Subcutaneous adipose tissue (tissue), 3 donors: ENCODE results near the gene TTLL7.

GRCh38 chr1:75789631-75790668, 3.9 kb downstream of the RABGGTB start:
- PRO-cap, result no peak
- RAMPAGE, long total RNA, 3 experiments, result no peak in any of the 3 experiments

GRCh38 chr1:75928842-75929114, 3.4 kb downstream of the ASB17 start:
- PRO-cap, result no peak
- RAMPAGE, long total RNA, 3 experiments, result no peak in any of the 3 experiments

GRCh38 chr1:76285705-76286167, 211.2 kb downstream of the ST6GALNAC3 start:
- PRO-cap, result no peak
- RAMPAGE, long total RNA, 3 experiments, result no peak in any of the 3 experiments

DNA sequence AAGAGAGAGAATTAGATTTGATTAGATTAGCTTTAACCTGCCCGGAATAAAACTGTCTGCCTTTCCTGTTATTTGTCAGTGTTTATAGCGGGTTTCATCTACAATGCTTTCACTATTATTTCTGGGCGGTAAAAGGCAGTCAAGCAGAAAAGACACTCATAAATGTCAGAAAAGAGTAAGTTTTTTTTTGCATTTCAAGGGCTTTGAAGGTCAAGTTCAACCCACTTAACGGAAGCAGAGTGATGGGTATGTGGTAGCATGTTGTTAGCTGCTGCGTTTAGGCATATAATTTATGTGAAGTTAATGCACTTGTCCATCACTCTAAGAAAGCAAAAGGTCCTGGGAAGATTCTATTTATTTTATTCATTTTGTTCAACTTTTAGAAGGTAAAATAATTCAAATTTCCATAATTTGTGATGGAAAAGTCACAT, 220.0 kb downstream of the ST6GALNAC3 start:
- PRO-cap, result no peak
- RAMPAGE, long total RNA, 3 experiments, result no peak in any of the 3 experiments

GRCh38 chr1:76474017-76474527, 393.2 kb upstream of the ST6GALNAC5 start:
- PRO-cap, result no peak
- RAMPAGE, long total RNA, 3 experiments, result no peak in any of the 3 experiments

GRCh38 chr1:77682840-77683017, 271 bp upstream of the ZZZ3 start:
- PRO-cap, result bidirectional peak, plus-strand start at chr1:77683068, minus-strand start at chr1:77682954
- RAMPAGE, long total RNA, 3 experiments, result no peak in any of the 3 experiments

DNA sequence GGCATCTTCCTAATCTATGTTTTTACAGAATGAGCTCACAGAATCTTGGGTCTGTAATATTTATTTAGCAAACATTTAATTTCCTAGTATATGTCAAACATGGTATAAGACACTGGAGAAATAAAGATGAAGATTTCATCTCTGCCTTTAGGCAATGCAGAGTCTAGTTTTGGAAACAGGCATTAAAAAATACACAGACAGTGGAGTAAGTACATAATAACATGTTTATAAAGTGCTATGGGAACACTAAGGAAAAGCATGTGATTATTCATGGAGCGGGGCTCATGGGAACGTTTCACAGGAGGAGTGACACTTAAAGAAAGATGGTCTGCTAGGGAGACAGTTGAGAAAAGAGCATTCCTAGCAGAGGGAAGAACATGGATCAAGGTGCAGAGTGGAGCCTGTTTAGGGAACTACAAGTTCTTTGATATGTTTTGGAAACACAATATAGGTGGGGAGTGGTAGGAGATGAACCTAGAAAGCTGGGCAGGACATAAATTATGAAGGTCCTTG, 52.9 kb downstream of the MIGA1 start:
- PRO-cap, result bidirectional peak, plus-strand start at position 312 of the sequence, minus-strand start at position 184 of the sequence
- RAMPAGE, long total RNA, 3 experiments, result no peak in any of the 3 experiments

- PRO-cap, result no peak
- RAMPAGE, long total RNA, 3 experiments, result no peak in any of the 3 experiments
Measured at GRCh38 chr1:77926648-77927404, 38.4 kb downstream of the NEXN start.

DNA sequence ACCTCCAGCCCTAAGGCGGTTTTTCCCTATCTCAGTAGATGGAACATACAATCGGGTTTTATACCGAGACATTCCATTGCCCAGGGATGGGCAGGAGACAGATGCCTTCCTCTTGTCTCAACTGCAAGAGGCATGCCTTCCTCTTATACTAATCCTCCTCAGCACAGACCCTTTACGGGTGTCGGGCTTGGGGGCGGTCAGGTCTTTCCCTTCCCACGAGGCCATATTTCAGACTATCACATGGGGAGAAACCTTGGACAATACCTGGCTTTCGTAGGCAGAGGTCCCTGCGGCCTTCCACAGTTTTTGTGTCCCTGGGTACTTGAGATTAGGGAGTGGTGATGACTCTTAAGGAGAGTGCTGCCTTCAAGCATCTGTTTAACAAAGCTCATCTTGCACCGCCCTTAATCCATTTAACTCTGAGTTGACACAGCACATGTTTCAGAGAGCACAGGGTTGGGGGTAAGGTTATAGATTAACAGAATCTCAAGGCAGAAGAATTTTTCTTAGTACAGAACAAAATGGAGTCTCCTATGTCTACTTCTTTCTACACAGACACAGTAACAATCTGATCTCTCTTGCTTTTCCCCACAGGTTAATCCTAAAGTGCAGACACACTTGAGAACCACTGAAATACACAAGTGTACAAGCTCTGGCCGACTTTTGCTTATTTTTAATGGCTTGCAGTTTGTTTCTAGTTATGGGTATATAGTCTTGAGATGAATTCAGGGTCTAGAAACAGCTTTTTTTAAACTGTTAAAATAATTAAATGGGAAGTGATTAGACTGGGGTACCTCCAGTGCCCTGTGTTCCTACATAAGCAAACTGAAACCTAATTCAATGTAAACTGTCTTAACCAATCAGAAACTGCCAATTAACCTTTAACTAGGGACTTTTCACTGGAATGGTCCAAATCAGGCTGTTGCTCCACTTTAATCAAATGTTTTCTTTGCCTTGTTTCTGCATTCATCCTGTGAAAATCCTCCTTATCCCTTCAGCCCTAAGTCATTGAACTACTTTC, 4.7 kb upstream of the FUBP1 start:
- PRO-cap, result no peak
- RAMPAGE, long total RNA, 3 experiments, result no peak in any of the 3 experiments

DNA sequence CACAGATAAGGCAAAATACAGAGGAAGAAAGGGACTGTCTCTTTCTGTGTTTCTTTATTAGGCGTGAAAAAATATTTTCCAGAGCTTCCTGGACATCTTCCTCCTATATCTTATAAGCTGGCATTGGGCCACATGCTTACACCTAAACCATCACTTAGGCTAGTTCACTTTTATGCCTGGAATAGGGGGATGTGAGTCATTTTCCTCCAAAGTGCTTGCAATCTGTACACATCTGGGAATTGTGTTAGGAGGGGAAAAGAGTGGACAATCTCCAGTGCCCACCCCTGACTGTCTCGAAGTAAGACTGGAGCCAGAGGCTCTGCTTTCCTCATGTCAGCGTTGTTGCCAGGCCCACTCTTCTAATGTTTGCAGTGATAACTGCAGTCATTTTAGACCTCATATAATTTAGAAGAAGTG, 29.9 kb downstream of the GIPC2 start:
- PRO-cap, result no peak
- RAMPAGE, long total RNA, 3 experiments, result no peak in any of the 3 experiments

DNA sequence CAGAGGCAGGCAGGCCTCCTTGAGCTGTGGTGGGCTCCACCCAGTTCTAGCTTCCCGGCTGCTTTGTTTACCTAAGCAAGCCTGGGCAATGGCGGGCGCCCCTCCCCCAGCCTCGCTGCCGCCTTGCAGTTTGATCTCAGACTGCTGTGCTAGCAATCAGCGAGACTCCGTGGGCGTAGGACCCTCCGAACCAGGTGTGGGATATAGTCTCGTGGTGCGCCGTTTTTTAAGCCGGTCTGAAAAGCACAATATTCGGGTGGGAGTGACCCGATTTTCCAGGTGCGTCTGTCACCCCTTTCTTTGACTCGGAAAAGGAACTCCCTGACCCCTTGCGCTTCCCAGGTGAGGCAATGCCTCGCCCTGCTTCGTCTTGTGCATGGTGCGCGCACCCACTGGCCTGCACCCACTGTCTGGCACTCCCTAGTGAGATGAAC, 155.6 kb downstream of the ADGRL4 start:
- PRO-cap, result no peak
- RAMPAGE, long total RNA, 3 experiments, result no peak in any of the 3 experiments

GRCh38 chr1:79052804-79053263, 46.3 kb upstream of the ADGRL4 start:
- PRO-cap, result no peak
- RAMPAGE, long total RNA, 3 experiments, result no peak in any of the 3 experiments

DNA sequence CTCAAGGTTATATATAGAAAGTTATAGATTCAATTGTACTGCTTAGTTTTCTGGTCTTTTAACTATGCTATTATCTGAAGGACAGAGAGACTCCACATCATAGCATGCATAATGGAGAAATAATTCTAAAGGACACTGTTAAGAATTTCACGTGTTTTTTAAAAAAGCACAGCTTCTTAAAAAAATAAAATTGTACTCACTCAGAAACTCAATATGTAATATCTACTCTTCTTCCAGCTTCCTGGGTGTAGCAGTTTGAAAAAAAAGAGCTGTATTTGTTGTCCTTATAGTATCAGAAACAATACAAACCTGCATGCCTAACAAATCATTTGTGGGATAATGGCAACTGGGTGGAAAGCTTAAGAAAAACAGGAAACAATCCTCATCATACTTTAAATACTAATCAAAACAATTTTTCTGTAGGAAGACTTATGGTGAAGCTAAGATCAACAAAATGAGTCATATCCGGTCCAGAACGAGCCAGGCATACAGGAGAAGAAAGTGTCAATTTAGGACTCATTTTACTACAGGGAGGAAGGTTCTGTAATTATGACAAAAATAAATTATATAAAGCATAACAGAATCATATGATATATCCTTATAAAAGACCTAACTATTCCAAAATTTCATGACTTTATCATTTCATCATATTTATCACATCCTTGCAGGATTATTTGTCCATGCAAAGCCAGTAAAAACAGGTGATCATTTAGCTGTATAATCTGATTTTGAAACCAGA, 181.8 kb upstream of the ADGRL4 start:
- PRO-cap, result no peak
- RAMPAGE, long total RNA, 3 experiments, result no peak in any of the 3 experiments

DNA sequence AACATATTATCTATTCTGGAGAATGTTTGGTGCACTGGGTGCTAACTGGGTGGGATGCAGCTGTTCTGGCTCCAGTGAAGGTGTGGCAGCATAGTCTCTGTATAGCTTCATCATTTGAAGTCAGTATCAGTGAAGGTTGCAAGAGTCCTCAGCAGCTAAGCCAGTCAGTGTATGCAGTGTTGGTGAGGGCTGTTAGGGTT, 698.7 kb upstream of the ADGRL4 start:
- PRO-cap, result unidirectional peak, minus-strand start at position 73 of the sequence
- RAMPAGE, long total RNA, 3 experiments, result no peak in any of the 3 experiments

- PRO-cap, result no peak
- RAMPAGE, long total RNA, 3 experiments, result no peak in any of the 3 experiments
Measured at GRCh38 chr1:81426163-81426685, 374.5 kb upstream of the ADGRL2 start.

DNA sequence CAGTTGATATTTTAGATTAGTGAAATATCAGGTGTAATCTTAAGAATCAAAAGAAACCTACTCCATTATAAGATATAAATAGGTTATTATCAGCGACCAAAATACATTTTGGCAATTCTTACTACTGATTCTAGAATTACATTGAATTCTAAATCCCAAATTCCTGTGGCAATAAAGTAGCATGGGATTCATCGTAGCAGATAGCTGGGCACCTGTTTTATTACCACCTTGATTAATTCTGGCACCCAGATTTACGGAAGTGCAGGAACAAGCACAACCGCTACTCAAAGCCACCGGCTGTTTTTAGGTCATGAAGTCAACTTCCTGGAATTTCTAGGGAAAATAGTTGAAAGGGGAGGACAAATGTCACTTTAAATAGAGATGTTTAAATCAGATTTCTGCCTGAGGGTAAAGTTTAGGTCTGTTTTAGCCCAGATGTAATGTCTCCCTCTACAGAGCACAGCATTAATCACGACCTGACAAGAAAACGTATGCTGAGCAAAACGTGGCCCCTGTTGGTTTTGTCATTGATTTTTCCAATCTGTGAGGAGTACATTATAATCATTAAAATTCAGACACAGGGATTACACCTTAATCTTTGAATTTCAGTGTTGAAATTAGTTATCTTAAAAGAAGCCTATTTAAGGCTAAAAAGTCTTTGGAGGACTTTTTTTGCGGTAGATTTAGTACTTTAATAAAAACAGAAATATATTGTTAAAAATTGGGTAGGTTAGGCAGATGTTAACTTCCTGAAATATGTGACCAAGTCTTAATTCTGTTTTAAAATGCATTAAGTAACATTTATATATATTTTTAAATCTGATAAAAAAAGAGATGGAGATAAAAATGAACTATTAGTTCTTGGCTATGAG, 8.1 kb downstream of the ADGRL2 start:
- PRO-cap, result no peak
- RAMPAGE, long total RNA, 3 experiments, result no peak in any of the 3 experiments

DNA sequence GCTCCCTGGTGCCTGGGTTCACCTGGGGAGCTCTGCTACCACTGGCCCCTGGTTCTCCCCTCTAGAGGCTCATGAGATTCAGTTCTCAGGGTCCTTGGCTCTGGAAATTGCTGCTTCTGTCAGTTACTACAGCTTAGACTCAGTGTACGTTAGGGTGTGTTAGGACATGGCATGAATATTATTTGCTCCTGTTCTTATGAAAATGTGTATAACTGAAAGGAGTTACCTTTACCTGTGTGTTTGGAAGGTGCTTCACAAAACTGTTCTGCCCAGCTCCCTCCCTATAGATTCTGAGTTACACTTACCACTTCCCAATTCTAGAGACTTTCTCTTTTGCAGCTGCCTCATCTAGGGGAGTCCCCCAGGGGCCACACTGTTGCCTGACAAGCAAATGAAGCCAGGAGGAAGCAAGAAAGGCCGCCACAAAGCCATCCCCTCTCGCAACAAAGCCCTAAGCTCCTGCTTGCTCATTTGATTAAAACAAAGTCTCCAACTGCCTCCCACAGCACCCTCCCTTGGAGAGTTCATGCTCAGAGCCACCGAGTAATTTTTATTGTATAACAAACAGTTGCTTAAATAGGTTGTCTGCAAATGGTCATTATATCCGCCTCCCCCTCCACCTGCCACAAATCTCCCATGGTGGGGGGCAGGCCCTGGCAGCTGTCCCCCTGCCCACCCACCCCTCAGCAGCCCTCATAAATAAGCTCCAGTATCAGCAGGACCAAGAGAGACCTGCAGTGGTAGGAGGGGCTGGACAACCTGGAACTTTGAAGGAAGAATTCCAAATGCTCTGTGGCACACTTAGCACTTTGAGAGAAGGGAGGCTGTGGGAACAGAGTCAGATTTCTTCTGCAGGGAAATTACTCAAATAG, 237.8 kb downstream of the TTLL7 start:
- PRO-cap, result no peak
- RAMPAGE, long total RNA, 3 experiments, result no peak in any of the 3 experiments

GRCh38 chr1:83766222-83766710, 232.7 kb downstream of the TTLL7 start:
- PRO-cap, result no peak
- RAMPAGE, long total RNA, 3 experiments, result no peak in any of the 3 experiments

DNA sequence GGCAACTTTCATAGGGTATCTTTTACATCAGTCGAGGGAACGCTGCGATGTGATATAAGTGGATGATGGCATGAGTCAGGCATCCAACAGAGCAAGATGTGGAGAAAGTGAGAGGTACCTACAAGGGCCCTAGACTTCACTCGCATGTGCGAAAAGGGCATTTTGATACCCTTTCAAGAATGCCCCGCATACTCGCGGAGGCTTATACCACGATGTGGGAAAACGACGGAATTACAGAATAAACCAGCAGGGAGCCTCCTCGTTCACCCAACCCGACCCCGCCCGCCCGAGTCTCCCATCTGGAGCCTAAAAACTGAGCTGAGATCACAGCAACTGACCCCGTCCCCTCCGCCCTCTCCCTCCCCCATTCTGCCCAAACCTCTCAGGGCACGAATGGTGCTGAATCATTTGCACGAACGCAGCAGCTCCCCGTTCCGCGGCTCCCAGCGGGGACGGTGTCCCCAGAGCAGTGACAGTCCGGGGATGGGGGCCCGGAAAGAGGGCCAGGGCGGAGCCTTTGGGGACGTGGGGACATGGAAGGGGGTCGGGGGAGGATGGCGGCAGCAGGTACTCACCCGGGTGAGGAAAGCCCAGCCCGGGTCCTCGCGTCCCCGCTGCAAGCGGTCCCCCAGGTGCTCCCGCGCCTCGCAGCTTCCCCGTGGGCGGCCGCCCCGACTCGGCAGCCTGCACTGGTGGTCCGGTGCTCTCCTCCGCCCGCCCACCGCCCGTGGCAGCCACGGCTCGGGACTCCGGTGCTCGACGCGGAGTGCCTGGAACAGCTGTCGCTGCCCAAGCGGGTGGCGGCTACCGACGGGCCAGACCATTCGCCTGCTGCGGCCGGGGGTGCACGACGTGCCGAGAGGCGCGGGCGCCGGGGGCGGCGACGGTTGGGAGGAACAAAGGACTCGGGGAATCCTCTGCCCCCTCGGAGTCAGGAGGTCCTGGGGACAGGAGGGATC, at the start of gene TTLL7:
TTLL7 (minus strand) TSS at position 777 of the 959 bp plus-strand sequence.
- PRO-cap, result unidirectional peak, plus-strand start at position 407 of the sequence; bidirectional peak, plus-strand start outside the sequence, minus-strand start at position 749 of the sequence
- RAMPAGE, long total RNA, 3 experiments, result start-site peak on the minus strand in 3 of 3 experiments, centred at positions 777 to 796 of the sequence, 52 to 69 reads per replicate

- PRO-cap, result no peak
- RAMPAGE, long total RNA, 3 experiments, result no peak in any of the 3 experiments
Measured at GRCh38 chr1:84105838-84106650, 38.0 kb upstream of the PRKACB start.